Thyroid gland (tissue), 7 donors: ENCODE measurements around the gene PHF21A.

- PRO-cap, 2 experiments: peak in 1 of 2 experiments; most common plus-strand start chr11:45771428 (in 1)
- RAMPAGE, long total RNA, 5 experiments: no peak in any of the 5 experiments
Measured at GRCh38 chr11:45771223-45771792, 33.6 kb upstream of the SLC35C1 start.

DNA sequence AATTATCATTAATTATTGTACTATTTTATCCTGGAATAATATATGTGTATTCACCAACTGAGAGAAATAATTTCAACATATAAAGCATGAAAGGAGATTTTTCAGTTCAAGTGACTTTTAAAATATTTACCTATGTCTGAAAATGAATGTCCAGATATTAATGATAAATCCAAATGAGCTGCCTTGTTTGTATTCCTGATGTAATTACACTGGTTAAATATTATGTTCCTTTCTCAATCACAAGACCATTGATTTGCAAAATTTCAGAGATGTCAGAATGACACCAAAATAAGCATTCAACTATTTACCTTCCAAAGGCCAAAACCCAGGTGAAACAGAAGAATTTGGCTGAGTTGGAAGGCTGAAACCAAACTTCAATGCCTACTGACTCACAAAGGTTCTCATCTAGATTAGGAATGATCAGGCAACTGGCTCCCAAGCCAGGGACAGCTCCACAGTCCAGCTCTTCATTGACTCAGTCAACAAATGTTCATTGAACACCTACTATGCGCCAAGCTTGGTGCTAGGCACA lies 13.5 kb upstream of the SLC35C1 start:
- PRO-cap, 2 experiments: no peak in any of the 2 experiments
- RAMPAGE, long total RNA, 5 experiments: no peak in any of the 5 experiments

GRCh38 chr11:45859329-45860475 lies 12.4 kb downstream of the CRY2 start:
- PRO-cap, 2 experiments: peak in 2 of 2 experiments; most common plus-strand start chr11:45859945 (in 2); most common minus-strand start chr11:45859778 (in 1)
- RAMPAGE, long total RNA, 5 experiments: no peak in any of the 5 experiments

DNA sequence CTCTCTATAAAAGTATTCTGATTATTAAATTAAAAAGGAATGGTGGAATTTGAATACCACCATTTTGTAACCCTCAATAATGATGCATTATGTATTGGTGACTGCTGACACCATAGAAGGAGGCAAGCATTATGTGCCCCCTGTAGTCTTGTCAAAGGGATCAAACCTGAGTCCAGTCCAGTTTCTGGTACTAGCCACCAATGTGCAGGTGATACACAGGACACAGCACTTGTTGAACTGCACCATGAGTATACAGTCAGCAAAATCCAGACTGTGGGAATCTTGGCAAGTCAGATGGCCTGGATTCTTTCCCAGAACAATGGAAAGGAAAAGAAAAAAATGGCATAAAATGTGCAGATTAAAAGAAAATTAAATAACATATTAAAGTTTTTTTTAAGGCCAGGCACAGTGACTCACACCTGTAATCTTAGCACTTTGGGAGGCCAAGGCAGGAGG lies 16.7 kb downstream of the CRY2 start:
- PRO-cap, 2 experiments: no peak in any of the 2 experiments
- RAMPAGE, long total RNA, 5 experiments: no peak in any of the 5 experiments

DNA sequence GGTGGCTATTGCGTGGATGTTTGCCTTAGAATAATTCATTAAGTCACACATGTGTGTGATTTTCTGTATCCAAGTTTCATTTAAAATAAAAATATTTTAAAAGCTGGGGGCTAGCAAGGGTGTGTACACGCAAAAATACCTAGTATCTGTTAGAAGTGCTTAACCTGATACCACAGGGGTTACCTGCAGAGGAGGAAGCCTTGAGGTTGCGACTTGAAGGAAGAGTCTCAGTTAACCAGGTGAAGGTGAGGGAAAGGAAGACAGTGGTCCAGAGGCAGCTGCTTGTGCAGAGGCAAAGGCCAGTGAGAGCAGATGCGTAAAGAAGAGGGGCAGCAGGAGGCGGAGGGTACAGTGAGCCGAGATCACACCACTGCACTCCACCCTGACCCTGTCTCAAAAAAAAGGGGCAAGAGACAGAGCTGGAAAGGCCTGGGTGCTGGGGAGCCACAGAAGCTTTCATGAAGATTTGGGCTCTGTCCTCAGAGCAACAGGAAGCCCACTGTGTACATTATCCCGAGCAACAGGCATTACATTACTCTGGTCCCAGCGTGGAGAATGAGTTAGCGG lies 18.2 kb downstream of the CRY2 start:
- PRO-cap, 2 experiments: no peak in any of the 2 experiments
- RAMPAGE, long total RNA, 5 experiments: no peak in any of the 5 experiments

GRCh38 chr11:45896311-45896963 lies 10.6 kb downstream of the FREY1 start:
- PRO-cap, 2 experiments: no peak in any of the 2 experiments
- RAMPAGE, long total RNA, 5 experiments: start-site peak on the plus strand in 1 of 5 experiments, at chr11:45896567-45896634 at its widest, 7 reads per replicate

- PRO-cap, 2 experiments: no peak in any of the 2 experiments
- RAMPAGE, long total RNA, 5 experiments: no peak in any of the 5 experiments
Measured at GRCh38 chr11:45982865-45984053, 60.8 kb downstream of the LARGE2 start.

DNA sequence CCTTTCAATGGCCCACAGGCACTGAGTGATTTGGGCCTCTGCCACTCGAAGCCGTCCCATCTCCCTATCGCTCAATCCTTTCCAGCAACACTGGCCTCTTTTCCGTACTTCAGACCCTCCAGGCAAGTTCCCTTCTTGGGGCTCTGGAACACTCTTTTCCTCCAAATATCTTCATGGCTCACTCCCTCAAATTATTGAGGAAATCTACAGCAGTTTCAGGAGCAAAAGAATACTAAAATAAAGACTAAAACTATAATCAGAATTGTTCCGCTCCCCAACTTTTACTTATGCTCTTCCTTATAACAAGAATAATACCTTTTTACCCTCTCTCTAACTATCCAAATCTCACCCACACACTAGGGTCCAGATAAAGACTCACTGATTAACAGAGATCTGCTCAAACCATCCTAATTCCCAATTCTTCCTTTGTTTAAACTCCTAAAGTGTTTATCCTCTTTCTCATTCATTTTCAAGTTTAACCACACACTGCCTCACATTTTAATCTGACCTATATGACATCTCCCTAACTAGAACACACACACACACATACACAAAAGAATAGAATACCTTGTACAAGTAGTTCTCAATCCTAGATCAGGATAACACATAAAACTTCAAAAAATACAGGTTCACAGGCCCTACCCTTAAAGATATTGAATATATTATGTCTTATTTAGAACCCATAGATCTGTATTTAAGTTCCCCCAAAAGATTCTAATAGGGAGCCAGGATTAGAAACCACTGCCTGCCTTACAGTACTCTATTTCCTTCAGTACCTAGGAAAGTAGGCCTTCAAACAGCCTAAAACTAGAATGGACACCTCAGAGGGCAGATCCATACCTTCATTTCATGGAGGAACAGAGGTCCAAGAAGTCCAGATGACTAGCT lies 23.7 kb downstream of the PHF21A start:
- PRO-cap, 2 experiments: no peak in any of the 2 experiments
- RAMPAGE, long total RNA, 5 experiments: no peak in any of the 5 experiments

DNA sequence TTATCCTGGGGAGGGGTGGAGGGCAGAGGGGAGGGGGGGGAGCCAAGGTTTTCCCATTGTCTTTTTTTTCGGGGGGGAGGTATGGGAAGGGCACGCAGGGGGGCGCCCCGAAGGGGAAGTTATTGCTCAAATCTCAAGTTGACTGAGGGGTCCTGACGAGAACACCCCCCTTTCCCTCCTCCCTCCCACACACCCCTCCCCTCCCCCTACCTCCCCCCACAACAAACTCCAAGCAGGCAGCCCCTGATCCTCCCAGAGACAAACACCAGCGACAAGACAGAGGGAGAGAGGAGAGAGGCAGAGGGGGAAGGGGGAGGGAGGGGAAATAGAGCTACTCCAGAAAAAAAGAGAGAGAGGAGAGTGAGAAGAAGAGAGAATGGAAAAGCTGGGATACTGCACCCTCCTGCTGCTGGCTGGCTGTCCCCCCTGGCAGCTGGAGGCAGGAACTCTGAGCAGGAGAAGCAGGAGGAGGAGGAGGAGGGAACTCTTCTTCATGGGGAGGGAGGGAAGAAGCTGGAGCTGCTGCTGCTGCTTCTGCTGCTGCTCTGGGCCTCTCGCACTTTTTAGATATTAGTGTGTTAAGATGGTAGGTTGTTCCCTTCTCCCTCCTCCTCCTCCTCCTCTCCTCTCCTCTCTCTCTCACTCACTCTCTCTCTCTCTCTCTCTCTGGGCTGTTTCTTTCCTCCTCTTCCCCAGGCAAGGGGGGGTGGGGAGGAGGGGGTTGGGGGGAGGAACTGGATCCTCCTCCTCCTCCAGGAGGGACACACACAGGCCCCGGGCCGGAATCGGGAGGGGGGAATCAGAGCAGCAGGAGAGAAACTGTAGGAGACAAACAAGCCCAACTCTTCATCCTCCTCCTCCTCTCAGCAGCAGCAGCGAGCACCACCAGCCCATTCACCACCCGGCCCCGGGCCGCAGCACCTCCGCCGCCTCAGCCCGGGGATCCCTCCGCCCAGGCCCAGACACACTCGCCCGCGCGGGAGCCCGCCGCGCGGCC lies at the start of gene PHF21A:
Gene PHF21A (minus strand): TSS at position 919 of the 997 bp plus-strand sequence.
- PRO-cap, 2 experiments: peak in 2 of 2 experiments; most common plus-strand start position 494 of the sequence (in 2); most common minus-strand start position 450 of the sequence (in 2)
- RAMPAGE, long total RNA, 5 experiments: start-site peak on the minus strand in 2 of 5 experiments, centred at positions 427 to 604 of the sequence, 52 to 142 reads per replicate

DNA sequence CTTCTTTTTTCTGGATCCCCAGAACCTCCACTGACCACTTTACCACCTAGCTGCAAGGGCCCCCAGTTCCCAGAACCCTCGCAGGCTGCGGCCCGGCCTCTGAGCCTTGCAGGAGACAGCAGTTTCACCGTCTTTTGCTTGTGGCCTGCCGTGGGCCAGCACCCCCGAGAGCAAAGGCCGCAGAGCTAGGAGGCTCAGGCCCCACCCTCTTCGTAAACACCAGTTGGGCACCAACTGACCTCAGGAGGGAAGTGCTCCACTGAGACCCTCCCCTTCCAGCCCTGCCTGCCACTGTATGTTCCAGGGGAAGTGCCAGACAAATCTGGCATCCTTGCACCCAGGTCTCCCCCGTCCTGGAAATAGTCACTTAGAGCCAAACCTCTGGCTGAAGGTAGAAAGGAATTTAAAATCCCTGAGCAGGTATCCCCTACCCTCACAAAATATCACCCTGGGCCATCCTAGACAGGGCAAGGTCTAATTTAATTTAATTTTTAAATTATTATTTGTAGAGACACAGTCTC lies 23.3 kb upstream of the CREB3L1 start:
- PRO-cap, 2 experiments: no peak in any of the 2 experiments
- RAMPAGE, long total RNA, 5 experiments: no peak in any of the 5 experiments

GRCh38 chr11:46285552-46285984 lies 8.1 kb downstream of the CREB3L1 start:
- PRO-cap, 2 experiments: no peak in any of the 2 experiments
- RAMPAGE, long total RNA, 5 experiments: no peak in any of the 5 experiments

DNA sequence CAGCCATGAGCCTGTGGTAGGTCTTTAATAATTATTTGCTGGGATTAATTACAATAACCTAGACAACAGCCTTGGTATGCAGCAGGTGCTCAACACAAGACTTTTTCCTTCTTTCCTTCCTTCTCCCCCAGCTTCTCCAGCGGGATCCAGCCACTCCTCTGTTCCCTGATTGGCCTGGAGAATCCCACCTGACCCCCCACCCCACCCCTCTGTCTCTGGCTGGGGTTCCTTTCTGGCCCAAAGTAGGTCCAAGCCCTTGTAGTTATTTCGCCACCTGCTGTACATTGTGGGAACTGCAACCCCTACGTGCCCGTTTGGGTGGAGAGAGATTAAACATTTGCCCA lies 32.3 kb upstream of the DGKZ start:
- PRO-cap, 2 experiments: no peak in any of the 2 experiments
- RAMPAGE, long total RNA, 5 experiments: no peak in any of the 5 experiments

DNA sequence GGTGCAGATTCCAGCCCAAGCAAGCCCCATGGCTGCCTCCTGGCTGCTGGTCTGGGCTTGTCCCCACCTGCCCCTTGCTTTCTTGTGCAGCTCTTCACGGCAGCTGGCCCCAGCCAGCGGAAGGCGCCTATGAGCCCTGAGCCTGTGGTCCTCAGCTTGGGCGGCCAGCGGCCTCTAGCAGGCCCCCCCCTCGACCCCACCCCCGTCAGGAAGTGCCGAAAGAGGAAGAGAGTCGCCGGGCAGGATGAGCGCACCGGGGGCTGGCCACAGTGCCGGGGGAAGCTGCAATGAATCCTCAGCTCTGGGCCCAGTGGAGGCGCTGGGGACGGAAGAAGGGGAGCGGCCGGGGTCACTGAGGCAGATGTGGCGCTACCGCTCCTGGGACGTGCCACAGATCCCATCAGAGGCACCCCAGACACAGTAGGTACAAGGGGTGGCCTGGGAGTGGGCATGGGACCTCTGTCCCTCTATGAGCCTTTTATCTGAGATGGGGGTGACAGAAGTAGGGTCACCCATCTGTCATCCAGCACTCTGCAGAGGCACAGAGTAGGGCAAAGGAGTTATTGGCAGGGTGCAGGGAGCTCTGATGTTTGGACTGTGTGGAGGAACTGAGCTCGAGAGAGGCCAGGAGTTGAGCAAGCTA lies 2.0 kb upstream of the DGKZ start:
- PRO-cap, 2 experiments: peak in 2 of 2 experiments; most common plus-strand start position 269 of the sequence (in 1); most common minus-strand start position 131 of the sequence (in 1)
- RAMPAGE, long total RNA, 5 experiments: start-site peak on the plus strand in 2 of 5 experiments, centred at positions 261 to 360 of the sequence, 42 to 54 reads per replicate

DNA sequence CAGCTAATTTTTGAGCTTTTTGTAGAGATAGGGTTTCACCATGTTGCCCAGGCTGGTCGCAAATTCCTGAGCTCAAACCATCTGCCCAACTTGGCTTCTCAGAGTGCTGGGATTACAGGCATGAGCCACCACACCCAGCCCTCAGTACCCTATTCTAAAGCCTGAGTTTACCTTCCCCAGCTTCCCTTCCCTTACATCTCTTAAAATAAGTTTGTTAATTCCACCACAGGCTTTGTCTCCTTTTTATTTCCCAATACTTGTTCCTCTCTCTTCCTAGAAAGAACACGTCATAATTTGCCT lies 59.0 kb downstream of the AMBRA1 start:
- PRO-cap, 2 experiments: no peak in any of the 2 experiments
- RAMPAGE, long total RNA, 5 experiments: no peak in any of the 5 experiments

GRCh38 chr11:46560730-46561169 lies 33.1 kb downstream of the AMBRA1 start:
- PRO-cap, 2 experiments: no peak in any of the 2 experiments
- RAMPAGE, long total RNA, 5 experiments: no peak in any of the 5 experiments

GRCh38 chr11:46580110-46581070 lies 13.4 kb downstream of the AMBRA1 start:
- PRO-cap, 2 experiments: no peak in any of the 2 experiments
- RAMPAGE, long total RNA, 5 experiments: no peak in any of the 5 experiments

- PRO-cap, 2 experiments: no peak in any of the 2 experiments
- RAMPAGE, long total RNA, 5 experiments: no peak in any of the 5 experiments
Measured at GRCh38 chr11:46582043-46582734, 11.6 kb downstream of the AMBRA1 start.

GRCh38 chr11:46680841-46681252 lies 19.6 kb downstream of the ARHGAP1 start:
- PRO-cap, 2 experiments: no peak in any of the 2 experiments
- RAMPAGE, long total RNA, 5 experiments: no peak in any of the 5 experiments

- PRO-cap, 2 experiments: peak in 1 of 2 experiments; most common plus-strand start chr11:46718404 (in 1)
- RAMPAGE, long total RNA, 5 experiments: no peak in any of the 5 experiments
Measured at GRCh38 chr11:46718161-46718827, 719 bp upstream of the F2 start.

DNA sequence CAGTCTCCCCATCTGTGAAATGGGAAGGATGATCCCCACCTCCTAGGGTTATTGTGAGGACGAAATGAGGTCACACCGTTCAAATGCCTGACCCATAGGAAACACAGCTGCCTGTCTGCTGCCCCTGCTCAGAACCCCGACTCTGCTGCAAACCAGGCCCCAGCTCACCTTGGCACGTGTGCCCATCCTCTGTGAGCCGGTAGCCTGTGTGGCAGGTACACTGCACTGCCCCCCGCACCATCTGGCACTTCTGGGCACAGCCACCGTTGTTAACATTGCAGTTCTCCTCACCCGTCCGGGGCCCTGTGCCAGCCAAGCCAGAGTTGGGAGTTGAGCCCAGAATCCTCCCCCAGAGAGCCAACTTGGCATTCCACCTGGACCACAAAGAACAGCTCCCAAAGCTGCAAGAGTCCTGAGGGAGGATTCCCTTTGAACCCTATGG lies 22.6 kb downstream of the LRP4 start:
- PRO-cap, 2 experiments: no peak in any of the 2 experiments
- RAMPAGE, long total RNA, 5 experiments: no peak in any of the 5 experiments